SK-MEL-5 (cell line): ENCODE measurements around a stretch of chr3.

RAMPAGE:
- cytosol, long total RNA: no peak
- long total RNA: no peak
- nucleus, long total RNA: no peak
Measured at GRCh38 chr3:141737922-141738151, 261 bp upstream of the RNF7 start.

DNA sequence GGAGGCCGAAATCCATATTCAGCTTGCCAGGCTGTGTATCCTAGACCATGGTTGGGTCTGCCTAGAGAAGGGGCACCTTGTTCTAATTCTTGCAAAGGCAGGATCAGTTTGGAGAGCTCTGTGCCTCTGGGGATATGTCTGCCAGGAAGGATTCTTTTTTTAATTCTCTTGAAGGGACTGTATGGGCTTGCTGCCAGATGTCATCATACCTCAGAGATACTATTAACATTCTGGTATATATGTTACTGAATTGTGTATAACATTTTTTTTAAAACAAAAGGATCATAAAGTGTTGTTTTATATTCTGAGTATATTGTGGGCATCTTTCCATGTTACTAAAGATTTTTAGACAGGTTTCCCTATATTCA lies 2.4 kb downstream of the ATP1B3 start:
RAMPAGE:
- cytosol, long total RNA: no peak
- long total RNA: no peak
- nucleus, long total RNA: no peak

DNA sequence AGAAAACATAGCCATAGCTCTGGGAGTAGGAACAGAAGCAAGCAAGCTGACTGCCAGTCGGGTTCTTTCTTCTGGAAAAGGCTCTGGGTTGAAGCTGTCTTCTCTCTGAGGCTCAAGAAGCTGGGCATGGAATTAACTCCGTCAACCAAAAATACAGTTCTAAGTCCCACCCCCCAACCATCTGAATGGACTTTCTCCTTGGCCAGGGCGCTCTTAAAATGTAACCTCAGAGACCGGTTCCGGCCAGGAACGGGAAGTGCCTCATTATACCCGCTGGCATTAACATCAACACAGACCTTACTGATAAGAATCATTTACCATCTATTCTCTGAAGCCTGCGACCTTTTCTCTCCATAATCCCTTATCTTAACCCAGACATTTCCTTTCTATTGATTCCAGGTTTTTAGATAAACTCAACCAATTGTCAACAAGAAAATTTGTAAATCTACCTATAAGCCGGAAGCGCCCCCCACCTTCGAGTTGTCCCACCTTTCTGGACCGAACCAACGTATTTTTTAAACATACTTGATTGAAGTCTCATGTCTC lies 64.7 kb downstream of the ATP1B3 start:
RAMPAGE:
- cytosol, long total RNA: no peak
- long total RNA: no peak
- nucleus, long total RNA: no peak

RAMPAGE:
- cytosol, long total RNA: no peak
- long total RNA: no peak
- nucleus, long total RNA: no peak
Measured at GRCh38 chr3:142072665-142073311, 76.6 kb downstream of the TFDP2 start.

RAMPAGE:
- cytosol, long total RNA: no peak
- long total RNA: no peak
- nucleus, long total RNA: no peak
Measured at GRCh38 chr3:142530449-142531086, 48.0 kb downstream of the ATR start.

RAMPAGE:
- cytosol, long total RNA: no peak
- long total RNA: no peak
- nucleus, long total RNA: no peak
Measured at GRCh38 chr3:142902441-142902820, 13.5 kb upstream of the PCOLCE2 start.

DNA sequence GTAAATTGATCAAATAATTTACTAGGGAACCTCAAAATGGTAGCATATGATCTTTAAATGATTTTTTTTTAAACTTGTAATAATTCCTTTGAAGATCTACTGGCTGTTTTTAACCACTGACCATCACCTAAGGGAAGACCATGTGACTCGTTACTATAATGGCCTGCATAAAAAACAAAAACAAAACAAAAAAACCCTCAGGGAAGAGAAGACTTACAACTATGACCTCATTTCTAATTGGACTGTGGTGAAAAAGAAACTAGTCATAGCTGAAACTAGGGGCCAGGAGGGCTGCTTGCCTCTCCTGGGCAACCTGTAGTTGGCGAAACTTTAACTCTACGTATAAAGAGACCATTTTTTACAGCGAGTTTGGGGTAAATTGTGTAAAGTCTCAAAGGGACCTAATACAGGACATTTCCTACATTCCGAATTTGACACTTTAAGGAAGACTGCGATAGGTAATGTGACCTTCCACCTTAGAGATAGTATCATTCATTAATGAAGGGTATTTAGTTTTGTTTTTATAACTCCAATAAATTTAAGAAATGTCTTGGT lies 22.9 kb downstream of the PAQR9 start:
RAMPAGE:
- cytosol, long total RNA: no peak
- long total RNA: no peak
- nucleus, long total RNA: no peak

RAMPAGE:
- cytosol, long total RNA: no peak
- long total RNA: no peak
- nucleus, long total RNA: no peak
Measured at GRCh38 chr3:142962617-142963053, 839 bp downstream of the PAQR9 start.

GRCh38 chr3:142963054-142963543 lies 375 bp downstream of the PAQR9 start:
RAMPAGE:
- cytosol, long total RNA: no peak
- long total RNA: no peak
- nucleus, long total RNA: no peak

DNA sequence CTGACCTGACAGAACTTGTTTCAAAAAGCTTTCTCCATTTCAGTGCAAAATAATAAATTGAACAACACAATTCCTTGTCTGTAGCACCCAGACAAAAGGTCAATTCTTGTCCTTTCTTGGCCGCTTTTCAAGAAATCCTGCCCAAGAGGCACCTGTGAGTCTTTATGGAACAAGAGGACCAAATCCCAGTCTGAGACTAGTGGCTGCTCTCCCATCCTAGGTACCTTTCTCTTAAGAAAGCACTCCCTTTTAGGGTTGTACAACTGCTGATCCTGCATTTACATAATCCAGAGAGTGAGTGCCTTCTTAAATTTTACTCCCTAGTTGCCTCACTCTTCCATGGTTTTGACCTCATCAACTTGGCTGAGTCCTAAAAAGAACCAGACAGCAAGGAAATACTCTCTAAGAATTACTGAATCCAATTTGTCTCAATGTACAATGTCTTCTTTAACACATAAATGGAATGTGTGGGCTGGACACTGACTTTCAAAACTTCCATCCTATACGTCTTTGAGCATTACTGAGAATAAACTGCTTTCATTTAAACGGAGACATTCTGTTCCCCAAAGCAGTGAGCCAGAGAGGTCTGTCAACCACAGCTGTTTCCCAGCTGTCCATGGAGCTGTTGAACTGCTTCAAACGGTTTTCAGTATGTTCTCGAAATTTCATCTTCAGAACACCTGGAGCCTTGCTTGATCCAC lies 179.3 kb downstream of the SLC9A9 start:
RAMPAGE:
- cytosol, long total RNA: no peak
- long total RNA: no peak
- nucleus, long total RNA: no peak

DNA sequence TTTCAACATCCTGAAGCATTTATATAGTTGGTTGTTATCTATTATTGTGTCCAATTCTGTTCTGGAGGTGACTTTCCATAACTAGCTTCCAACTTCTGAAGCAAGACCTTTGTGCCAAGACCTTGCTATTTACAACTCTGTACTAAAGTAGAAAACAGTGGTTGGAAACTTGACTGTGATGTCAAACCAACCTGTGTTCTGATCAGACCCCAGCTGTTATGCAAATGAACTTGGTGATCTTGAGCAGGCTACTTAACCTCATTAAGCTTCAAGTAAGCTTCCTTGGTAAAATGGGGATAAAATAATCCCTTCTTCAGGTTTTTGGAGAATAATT lies 178.8 kb downstream of the SLC9A9 start:
RAMPAGE:
- cytosol, long total RNA: no peak
- long total RNA: no peak
- nucleus, long total RNA: no peak

GRCh38 chr3:143813105-143813607 lies 35.1 kb downstream of the SLC9A9 start:
RAMPAGE:
- cytosol, long total RNA: no peak
- long total RNA: no peak
- nucleus, long total RNA: no peak

DNA sequence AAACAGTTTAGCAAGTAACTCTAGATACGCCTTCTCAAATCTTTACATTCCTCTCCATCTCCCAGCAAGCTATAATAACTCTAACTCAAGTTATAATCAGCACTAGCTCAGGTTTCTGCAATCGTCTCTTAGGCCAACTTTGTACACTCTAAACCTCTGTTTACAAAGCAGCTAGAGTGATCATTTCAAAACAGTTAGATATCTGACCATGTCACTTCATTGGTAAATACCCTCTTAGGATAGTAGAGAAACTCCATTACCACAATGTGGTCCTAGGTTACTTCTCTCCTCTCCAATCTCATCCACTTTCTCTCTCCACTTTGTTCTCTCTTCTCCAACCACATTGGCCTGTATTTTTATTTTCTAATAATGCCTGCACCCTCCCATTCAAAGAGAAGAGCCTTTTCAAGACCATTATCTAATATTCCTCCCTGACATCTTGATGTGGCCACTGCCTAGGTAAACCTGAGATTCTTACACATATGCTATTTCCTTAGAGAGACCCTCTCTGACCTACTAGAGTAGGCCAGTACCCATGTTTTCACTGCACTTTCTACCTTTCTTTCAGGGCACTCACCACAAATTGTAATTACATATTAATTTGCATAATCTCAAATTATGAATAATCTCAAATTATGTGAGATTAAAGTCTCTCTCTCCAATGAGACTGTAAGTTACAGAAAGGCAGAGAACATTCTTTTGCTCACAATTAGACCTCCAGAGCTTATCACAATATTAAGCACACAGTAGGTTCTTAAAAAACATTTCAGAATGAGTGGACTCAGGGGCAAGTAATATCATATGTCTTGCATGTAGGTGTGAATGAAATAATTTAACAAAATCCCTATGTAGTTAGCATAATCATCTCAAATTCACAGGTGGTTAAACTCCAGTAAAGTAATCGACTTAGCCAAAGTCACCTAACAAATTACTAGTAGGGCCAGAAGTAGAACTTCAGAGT lies 30.9 kb downstream of the PLOD2 start:
RAMPAGE:
- cytosol, long total RNA: no peak
- long total RNA: no peak
- nucleus, long total RNA: no peak

DNA sequence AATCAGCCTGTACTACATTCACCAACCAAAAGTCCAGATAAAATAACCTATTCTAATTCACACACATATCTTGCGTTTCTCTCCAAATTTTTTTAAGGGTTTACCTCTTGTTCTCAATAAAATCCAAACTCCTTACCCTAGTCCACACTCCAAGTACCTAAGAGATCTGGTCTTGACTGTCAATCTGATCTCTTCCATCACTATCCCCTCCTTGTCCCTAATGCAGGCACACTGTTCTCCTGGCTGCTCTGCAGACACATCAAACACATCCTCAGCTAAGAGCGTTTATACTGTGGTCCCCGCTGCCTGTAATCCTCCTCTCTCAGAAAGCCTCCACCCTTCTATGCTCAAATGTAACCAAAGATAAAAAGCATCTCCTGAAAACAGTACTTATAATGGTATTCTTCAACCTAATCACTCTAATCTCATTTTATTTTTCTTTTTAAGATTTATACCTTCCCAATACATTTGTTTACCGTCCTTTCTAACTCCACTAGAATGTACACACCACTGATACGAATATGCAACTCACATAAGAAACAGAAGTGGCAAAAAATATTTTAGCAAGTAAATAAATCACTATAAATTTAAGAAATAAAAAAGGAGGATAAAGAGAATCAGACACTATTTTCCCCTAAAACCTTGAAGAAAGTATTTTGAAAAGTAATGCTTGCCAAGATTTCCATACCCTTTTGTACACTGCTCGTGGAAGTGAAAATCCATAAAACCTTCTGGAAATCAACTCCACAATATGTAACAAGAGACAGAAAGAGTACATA lies 17.1 kb downstream of the PLOD2 start:
RAMPAGE:
- cytosol, long total RNA: no peak
- long total RNA: no peak
- nucleus, long total RNA: no peak

RAMPAGE:
- cytosol, long total RNA: no peak
- long total RNA: no peak
- nucleus, long total RNA: no peak
Measured at GRCh38 chr3:146158950-146159606, 1.9 kb downstream of the PLOD2 start.

RAMPAGE:
- cytosol, long total RNA: no peak
- long total RNA: no peak
- nucleus, long total RNA: no peak
Measured at GRCh38 chr3:146159677-146159946, 1.4 kb downstream of the PLOD2 start.

DNA sequence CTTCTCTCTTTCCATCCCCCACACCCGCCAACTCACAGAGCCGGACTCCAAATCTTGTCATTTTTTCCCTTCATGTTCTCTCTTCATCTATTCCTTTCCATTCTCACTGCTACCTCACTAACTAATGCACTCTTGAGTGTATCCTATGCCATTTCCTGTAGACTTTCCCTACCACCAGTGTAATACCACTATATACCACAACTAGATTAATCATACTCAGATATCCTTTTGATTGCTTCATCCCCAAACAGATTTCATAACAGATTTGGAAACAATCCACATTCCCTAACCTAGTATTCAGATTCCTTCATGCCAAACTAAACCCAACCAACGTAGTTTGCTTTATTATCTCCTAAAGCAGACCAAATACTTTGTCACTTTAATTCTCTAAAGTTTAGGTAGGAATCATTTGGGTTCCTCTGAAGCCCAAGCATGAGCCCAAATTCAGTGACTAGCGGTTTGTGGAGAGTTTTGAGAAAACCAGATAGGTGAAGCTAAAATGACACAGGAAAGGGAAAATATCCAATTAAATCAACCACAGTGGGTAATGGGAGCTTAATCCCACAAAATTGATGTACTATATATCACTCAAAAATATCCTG lies 2.7 kb upstream of the PLOD2 start:
RAMPAGE:
- cytosol, long total RNA: no peak
- long total RNA: no peak
- nucleus, long total RNA: no peak

DNA sequence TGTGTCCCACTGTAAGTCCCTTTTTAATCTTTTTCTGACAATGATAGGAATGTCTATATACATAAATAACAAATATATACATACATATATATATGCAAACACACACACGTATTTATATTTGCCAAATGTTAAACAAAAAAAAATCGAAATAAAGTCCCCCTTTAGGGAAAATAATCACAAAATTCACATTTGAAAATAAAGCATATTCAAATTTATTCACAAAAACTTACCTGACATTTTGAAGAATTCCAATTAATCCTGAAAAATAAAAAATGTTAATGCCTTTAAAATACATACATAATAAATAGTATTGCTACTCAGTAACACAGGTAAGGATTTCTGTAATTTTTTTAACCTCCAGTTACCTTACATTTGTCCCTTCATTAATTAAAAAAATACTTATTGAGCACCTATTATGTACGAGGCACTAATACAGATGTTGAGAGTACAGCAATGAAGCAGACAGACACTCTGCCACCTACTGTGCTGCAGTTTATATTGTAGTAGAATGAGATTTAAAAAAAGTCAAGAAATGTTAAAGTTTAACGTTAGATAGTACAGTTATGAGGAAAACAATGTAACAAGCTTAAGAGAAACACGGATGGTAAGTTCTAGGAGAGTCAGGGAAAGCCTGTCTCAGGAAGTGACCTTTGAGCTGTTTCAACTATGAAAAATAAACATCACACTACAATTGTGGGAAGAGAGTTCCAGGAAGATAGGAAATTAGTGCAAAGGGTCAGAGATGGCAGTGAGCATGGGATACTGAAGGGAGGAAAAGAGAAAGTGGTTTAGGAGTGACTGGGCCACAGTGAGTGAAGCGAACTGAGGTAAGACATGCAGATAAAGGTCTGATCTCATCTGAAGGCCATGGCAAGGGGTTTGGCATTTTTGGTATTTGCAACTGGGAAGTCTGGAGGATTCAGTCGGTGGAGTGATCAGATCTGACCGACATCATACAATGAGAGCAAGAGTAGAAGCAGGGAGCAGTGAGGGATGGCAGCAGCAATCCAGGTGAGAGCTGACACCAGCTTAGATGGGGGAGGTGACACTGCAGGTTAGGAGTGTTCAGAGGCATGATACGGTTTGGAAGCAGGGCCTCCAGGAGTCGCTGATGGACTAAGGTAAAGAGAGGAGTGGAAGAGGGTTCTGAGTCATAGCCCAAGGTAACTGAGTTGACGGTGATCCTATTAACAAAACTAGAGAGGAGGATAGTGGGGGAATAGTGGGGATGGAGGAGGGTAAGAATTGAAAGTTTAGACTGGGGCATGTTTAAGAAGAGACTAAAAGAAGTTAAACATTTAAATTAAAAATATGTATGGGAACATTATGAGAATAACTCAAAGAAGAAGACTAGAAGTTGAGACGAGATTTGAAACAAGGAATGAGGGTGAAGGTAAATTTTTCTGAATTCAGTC lies 28.6 kb downstream of the PLSCR4 start:
RAMPAGE:
- cytosol, long total RNA: no peak
- long total RNA: no peak
- nucleus, long total RNA: no peak

DNA sequence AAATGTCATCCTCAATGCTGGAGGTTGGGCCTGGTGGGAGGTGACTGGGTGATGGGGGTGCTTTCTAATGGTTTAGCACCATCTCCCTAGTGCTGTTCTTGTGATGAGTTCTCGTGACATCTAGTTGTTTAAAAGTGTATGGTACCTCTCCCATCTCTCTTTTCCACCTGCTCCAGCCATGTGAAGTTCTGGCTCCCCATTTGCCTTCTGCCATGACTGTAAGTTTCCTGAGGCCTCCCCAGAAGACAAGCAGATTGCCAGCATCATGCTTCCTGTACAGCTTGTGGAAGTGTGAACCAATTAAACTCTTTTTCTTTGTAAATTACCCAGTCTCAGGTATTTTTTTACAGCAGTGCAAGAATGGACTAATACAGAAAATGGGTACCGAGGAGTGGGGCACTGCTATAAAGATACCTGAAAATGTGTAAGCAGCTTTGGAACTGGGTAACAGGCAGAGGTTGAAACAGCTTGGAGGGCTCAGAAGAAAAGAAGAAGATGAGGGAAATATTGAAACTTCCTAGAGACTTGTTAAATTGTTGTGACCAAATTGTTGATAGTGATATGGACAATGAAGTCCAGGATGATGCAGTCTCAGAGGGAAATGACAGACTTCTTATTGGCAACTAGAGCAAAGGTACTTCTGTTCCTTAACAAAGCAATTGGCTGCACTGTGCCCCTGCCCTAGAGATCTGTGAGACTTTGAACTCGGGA lies 15.6 kb downstream of the PLSCR4 start:
RAMPAGE:
- cytosol, long total RNA: no peak
- long total RNA: no peak
- nucleus, long total RNA: no peak

DNA sequence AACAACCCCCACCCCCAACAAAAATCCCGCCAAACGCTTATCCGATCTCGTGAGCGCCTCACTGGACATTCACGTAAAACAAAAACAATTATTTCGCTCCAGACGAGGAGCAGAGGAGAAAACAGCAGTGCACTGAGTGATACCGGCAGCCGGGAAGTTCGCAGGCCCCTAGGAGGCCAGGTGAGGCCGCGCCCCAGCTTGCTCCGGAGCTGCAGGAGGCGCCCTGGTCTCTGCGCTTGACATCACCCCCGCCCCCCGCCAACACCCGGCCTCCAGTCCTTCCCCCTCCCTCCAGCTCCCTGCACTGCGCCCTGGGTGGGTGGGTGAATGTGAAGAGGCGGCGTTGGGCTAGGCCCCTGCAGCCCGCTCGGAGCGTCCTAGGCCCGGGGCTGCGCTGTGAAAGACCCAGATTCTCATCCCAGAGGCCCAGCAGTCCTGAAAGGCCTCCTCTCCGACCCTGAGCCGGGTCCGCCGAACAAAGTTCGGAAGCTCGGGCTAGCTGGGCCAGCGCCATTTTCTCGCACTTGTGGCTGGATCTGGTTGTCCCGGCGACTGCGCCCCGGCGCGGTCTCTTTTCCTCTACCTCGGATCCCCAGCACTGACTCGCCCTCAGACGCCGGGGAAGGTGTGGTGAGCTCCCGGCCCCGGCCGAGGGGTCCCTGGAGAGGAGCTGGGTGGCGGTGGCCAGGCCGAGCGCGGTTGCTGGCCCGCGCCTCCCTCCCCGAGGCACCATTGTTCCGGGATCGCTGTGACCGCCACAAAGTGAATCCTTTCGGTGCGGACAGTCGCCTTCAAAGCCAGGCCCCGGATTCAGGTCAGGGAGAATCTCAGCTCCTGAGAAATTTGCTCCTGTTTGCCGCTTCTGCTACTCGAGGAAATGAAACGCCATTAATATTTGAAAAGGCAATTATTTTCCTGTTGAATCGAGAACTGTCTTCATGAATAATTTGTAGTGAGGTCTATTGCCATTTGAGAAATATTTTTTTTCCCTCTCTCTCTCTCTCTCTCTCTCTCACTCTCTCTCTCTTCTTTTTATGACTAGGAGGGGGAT lies 12.9 kb downstream of the ZIC4 start:
RAMPAGE:
- cytosol, long total RNA: no peak
- long total RNA: no peak
- nucleus, long total RNA: no peak